Placental epithelial cell (primary cell): ENCODE results near the gene DNM3.

DNA sequence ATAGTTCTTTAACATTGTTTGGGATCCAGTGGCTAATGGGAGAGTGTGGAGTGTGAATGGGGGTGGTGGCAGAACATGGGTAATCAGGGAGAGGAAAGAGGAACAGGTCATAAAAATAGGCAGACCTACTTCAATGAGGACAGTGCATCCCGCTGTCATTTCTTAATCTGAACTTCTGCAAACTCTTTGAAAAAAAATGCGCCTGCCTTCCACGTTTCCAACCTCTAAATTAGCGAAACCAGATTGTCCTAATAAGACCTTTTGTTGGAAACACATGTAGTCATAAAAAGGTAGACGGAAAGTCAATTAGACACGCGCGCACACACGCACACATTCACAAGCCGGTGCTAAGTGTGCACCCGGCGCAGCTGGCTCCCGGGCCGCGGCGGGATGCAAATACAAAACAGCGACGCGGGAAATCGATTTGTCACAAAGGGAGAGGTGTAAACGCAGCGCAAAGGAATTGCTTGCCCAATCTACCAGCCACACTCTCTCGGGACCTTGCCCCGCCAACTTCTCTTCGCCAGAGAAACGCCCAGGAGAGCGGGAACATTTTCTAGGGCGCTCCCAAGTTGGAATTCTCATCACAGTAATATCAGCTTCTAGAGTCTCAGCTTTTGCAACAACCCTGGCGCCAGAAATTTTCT, 4.3 kb downstream of the PRRX1 start:
- CAGE, long polyA plus RNA = no peak

DNA sequence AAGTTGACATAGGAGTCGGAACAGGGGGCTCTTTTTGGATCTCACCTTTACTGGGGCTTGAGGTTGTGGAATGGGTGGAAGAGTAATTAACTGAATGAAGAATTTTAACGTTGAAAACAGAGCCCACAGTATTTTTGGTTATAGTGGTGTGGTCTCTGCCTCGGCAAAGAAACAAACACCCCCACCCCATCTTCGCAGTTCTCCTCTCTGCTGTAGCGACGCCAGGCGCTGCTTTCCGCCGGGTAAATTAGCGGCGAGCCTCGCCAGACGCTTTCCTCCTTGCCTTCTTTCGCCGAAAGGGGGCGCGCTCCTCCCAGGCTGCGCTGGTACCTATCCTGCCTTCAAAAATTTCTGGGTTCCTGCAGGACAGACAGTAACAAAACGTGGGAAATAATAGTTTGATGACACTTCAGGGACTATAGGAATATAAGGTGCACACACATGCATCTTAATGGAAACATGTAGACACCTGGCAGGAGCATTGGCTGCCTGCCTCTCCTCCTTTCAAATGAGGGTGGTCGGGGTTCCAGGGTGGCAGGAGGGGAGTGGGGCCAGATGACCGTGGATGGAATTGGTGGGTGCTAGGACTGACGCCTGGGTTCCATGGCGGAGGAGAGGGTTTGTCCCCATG, 7.4 kb downstream of the PRRX1 start:
- CAGE, long polyA plus RNA = no peak

GRCh38 chr1:170886350-170886888, 48.9 kb upstream of the MROH9 start:
- CAGE, long polyA plus RNA = no peak

GRCh38 chr1:171084422-171084903, 6.2 kb upstream of the FMO3 start:
- CAGE, long polyA plus RNA = no peak

DNA sequence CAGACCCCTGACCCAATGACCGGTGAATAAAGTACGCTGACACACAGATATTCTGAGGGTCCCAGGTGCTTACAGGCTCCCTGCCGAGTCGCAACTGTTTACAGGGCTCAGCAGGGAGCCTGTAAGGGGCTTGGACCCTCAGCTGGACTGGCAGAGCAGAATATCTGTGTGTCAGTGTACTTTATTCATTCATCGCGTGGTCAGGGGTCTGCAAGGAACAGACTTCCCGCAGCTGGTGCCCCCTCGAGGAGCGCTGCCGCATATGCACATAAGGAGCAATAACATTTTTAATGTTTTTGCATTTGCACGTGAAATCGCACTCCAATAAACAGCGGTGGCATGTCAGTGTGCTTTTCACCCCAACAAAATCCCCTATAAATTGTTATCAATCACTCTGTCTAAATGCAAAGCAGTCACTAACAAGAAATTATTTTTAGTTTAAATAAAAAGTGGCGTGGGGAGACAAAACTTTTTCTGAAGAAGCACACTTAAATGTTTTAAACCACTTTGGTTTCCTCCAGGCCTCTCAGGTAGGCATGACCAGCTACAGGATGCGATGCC, 3.4 kb downstream of the FMO1 start:
- CAGE, long polyA plus RNA = no peak

- CAGE, long polyA plus RNA = no peak
Measured at GRCh38 chr1:171532196-171532994, 47.1 kb downstream of the PRRC2C start.

DNA sequence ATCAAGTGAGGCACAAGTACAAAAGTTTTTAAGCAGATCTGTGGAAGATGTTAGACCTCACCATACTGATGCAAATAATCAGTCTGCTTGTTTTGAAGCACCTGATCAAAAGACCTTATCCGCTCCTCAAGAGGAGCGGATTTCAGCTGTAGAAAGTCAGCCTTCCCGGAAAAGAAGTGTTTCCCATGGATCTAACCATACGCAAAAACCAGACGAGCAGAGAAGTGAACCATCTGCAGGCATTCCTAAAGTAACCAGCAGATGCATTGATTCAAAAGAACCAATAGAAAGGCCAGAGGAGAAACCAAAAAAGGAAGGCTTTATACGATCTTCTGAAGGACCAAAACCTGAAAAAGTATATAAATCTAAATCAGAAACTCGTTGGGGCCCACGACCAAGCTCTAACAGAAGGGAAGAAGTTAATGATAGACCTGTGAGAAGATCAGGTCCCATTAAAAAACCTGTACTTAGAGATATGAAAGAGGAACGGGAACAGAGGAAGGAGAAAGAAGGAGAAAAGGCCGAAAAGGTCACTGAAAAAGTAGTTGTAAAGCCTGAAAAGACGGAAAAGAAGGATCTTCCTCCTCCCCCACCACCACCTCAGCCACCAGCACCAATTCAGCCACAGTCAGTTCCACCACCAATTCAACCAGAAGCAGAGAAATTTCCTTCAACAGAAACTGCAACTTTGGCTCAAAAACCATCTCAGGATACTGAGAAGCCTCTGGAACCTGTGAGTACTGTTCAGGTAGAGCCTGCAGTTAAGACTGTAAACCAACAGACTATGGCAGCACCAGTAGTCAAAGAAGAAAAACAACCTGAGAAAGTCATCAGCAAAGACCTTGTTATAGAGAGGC, 55.0 kb downstream of the PRRC2C start:
- CAGE, long polyA plus RNA = no peak

- CAGE, long polyA plus RNA = no peak
Measured at GRCh38 chr1:171560711-171561188, 61.3 kb upstream of the MYOCOS start.

- CAGE, long polyA plus RNA = no peak
Measured at GRCh38 chr1:171653744-171654448, 1.4 kb upstream of the MYOC start.

DNA sequence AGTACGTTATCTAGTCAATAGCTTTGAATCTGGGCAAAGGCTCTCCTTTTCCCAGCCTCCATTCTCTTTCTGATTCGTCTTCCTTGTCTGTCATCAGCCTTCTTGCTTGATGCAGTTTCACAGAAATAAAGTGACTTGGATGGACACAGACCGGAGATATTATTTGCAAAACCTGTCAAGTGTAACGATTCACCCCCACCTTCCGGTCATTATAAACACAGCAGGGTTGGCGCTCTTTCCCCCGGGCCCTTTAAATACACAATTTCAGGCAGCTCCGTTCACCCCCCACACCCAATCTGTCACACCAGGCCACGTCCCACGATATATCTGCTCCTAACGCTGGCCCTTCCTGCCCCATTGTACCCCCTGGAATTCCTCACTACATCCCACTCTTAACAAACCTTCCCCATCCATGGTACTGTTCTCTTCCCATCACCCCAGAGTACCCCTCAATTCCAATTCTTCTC, 609 bp downstream of the VAMP4 start:
- CAGE, long polyA plus RNA = no peak

GRCh38 chr1:171841000-171841994, at the start of gene DNM3:
DNM3 (plus strand) TSS chr1:171841498.
- CAGE, long polyA plus RNA = no peak

GRCh38 chr1:172136890-172137418, 283.5 kb upstream of the C1orf105 start:
- CAGE, long polyA plus RNA = no peak

GRCh38 chr1:172145294-172145912, 275.1 kb upstream of the C1orf105 start:
- CAGE, long polyA plus RNA = no peak

- CAGE, long polyA plus RNA = no peak
Measured at GRCh38 chr1:172359714-172360099, 60.8 kb upstream of the C1orf105 start.

DNA sequence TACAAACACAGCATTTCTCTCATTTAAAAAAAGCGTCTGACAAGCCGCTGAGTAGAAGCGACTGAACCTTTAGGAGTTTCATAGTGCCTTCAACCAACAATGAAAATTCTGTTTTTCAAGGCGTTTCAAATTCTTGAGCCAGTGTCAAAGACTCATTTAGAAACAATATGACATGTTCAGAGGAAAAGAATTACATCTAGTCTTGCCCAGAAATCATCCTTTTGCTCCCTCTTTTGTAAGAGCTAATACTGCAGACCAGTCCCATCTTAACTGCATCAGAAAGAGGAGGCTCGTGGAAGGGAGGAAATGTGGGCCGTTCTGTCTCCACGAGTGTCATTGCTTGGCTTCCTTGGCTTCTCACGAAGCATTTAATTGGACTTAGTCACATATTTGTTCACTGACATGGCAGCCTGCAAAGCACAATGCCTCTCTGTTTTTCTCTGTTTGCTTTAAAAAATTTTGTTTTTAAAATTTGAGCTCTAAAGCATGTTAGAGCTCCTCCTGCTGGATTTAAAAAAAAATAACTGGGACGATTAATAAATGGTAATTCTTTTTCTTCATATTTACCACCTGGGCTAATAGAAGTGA, 21.2 kb upstream of the C1orf105 start:
- CAGE, long polyA plus RNA = no peak

DNA sequence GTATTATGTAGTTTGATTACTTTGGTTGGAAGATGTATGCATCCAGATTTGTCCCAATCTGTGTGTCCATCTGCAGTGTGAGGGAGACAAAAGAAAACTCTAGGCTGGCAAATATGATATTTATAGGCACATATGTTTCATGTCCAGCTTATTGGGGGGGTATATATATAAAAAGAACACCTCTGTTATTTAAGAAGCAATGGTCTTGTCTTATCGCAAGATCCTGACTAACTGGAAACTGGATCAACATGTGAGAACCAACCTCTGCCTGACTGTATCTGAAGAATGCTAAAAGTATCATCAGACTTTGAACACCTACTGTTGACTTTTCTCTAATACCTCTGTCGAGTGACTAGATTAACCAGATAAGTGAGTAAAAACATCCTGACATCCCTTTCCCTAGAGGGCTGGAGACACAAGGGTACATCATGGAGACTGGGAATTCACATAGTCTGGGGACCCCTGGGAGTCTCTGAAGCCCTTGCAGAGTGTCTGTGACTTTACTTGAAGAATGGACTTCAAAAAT, 26.2 kb upstream of the PIGC start:
- CAGE, long polyA plus RNA = no peak

- CAGE, long polyA plus RNA = no peak
Measured at GRCh38 chr1:172662279-172663285, 3.7 kb downstream of the FASLG start.

DNA sequence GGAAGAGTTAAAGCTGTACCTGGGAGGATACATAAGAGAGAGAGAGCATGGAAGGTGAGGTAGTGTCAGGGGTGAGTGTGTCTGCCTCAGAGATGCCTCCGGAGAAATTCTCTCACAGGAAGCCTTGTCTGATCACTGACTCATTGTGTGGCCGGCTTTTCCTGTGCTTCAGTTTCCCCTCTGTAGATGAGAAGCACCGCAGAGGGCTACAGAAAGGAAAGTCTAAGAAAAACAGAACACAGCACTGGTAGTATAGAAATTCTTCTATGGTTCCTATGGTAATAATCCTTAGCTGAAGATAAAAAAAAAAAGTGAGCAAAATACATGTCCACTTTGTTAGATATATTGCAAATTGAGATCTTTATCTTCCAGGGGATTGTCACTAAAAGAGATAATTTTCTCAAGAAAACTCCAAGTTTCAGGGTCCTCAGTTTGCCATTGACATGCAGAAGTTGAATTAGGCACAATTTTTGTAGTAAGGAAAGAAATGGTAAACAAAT, 40.4 kb downstream of the FASLG start:
- CAGE, long polyA plus RNA = no peak

DNA sequence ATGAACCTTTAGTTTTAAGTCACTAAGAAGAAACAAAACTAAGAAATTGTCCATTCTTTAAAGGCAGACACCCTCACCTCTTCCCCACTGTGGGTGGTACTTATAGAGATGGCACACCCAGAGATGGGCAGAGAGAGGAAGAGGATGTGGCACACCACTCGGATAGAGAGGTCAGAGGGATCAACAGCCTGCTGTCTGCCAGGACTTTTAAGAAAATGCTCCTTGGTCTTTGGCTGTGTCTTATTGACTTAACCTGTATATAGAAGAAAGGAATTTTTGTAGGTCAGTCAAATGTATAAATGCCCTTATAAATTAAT, 45.1 kb downstream of the FASLG start:
- CAGE, long polyA plus RNA = no peak

DNA sequence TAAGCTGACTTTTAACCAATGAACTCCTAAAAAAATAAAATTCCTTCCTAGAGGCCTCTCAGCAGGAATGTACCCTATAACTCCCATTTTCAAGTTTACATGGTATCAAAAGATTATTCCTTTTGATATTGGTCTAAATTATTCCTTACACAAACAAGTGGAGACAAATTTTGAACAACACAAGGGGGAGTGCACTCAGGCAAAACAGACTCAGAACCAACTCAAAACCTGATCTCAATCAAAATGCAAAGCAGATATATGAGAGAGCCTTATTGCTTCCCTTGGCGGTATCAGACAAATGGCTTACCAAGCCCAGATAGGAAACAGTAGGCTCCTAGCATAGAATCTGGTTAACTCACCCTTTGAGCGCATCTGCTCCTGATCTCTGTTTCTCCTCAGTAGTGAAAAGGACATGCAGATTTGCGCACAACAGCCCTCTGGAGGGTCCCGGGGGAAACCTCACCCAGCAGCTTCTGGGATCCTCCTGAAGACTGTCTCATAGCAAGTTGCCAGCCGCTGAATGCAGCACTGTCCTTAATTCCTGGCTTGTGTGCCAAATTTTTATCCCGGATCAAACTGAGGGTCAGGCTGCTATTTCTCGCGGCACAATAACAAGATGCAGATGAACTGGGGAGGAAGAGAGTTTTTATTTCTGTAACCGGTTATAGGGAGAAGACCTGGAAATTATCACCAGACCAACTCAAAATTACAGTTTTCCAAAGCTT, 192.1 kb downstream of the FASLG start:
- CAGE, long polyA plus RNA = no peak